ENCODE measurements around the gene CAPZA3.

DNA sequence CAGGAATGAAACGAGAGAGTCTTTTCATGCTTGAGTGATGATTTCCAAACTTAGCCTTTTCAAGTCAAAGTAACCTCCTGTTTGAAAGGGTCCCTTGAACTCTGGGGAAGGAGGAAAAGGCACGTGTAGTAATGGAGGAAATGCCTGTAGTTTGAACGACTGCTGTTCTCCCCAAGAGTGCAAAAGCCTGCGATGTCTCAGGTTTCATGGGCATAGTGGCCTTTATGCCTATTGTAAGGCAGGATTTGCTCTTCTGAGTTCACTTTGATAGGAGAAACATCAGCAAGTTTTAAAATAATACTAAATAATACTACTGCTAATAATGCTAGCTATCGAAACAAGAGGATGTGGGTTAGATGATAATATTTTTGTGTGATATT lies 469 bp downstream of the MGST1 start:
- PRO-cap = no peak
- RAMPAGE, long total RNA = no peak

DNA sequence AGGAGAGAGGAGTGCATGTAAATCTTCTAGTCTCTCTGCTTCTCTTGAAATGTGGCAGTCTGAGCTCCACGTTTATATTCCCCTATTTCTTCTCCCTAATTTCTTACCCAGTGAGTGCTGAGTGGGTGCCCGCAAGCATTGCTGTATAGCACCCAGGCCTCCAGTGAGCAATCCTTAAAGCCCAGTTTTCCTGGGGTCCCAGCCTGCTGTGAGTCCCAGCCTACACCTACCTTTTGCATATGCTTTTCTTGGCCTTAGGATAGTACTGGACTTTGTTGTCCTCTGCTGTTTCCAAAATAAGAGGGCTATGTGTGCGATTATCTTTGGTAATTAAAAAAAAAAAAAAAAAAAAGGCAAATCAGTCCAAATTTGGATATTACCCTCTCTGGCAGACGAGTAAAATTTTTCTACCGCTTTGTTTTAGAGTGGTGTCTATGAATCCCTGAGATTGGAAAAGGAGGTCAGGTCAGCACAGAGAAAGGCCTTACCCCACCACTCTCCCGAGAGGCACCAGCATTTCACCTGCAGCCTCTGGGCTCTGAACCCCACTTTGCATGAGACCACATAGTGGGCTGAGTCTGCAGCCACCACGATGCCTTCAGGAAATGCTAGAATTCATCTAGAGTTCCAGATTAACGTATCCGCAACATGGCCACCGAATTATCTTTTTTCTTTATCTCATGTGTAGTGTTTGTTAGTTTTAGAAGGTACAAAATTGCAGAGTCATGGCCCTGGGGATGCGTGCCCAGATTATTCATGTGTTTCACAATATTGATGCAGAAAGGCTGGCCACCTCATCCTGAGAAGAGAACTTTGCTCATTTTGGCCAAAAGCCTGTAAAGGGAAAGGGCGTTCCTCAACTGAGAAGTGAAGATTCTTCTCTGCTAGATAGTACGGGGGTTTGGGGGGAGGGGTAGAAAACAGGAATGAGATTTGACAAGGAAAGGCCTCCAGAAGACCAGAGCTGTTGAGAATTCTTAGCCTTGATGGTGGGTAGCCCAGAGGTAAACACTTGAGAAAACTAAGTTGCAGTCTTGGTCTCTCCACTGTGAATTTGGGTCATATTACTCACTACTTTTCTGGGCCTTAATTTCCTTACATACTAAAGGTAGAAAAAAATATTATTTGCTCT lies 1.4 kb downstream of the MGST1 start:
- PRO-cap = no peak
- RAMPAGE, long total RNA = no peak

GRCh38 chr12:16350024-16350335 lies 2.5 kb downstream of the MGST1 start:
- PRO-cap = no peak
- RAMPAGE, long total RNA = no peak

DNA sequence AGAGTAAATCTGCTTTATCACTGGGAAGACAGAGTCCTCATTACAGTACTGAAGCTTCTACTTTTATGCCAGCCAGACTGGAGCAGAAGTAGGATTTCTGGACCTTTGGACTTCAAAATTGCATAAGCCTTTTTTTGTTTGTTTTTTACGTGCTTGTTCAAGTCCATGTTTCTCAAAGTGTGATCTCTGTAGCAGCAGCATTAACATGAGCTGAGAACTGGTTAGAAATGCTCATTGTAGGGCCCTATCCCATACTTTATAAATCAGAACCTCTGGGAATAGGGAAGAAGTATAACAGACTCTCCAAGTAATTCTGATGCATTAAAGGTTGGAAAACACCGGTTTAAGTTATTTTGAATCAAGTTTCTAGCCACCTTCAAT lies 112.8 kb downstream of the LMO3 start:
- PRO-cap = no peak
- RAMPAGE, long total RNA = no peak

DNA sequence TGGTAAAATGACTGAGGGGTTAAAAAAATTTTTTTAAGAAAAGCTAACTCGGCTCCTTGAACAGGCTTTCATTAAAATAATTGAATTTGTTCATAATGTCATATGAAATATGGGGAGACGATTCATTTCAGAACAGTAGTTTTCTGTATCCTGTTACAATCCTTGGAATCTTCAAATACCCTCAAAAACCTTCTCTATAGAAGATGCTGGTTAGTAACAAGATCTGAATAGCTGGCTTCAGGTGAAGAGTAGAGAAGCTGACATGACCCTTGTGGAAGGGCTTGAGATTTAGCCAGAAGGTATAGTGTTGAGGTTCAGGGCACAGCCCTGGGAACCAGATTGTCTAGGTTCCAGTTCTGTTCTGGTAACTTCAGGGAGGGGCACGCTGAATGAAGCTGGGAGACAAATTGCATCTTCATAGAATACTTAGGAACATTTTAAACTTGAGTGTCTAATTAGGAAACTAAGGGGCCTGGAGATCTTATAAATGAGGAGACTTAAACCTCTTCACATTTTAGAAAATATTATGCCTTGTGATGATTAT lies 451.2 kb upstream of the LMO3 start:
- PRO-cap = no peak
- RAMPAGE, long total RNA = no peak

DNA sequence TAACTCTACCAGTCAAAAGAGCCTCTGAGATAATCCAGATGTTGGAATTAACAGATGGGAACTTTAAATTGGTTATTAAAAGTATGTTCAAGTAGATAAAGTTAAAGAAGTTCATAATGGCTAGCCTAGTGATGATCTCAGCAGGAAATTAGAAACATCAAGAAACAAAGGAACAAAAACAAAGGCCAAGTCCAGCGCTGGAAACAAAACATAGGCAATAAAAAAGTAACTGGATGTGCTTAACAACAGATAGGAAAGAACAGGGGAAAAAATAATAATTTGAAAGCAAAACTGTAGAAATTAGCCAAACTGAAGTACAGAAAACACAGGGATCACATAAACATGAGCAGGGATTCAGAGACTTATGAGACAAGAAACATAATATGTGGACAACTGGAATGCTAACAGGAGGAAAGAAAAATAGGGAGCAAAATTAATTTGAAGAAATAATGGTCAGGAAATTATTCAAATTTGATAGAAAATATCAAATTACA lies 23.2 kb downstream of the PIK3C2G start:
- PRO-cap = no peak
- RAMPAGE, long total RNA = no peak

- PRO-cap = no peak
- RAMPAGE, long total RNA = no peak
These were observed 35.6 kb downstream of the PIK3C2G start for GRCh38 chr12:18296903-18297320.

DNA sequence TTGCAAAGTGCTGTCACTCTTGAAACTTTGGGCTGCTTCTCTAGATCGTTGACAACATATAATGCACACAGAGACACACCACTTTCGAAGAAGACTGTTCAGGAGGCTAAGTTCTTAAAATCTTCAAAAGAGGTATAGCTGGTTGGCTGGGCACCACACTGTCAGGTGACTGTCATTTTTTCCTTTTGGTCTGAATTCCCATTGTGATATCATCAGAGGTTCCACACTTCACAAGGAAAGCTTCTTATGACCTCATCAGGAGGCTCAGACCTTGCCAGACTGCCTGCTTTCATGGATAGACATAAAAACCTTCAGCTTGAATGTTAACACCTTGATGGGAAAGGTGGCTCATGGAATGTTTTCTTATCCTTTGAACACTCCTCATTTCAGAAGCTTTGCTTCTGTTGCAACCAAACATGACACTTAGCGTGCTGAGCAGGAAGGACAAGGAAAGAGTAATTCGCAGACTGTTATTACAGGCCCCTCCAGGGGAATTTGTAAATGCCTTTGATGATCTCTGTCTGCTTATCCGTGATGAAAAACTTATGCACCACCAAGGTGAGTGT lies at the start of gene CAPZA3:
Gene CAPZA3 (plus strand): TSS at position 267 of the 566 bp plus-strand sequence.
- PRO-cap = no peak
- RAMPAGE, long total RNA = no peak

- PRO-cap = no peak
- RAMPAGE, long total RNA = no peak
These were observed 158.1 kb downstream of the CAPZA3 start for GRCh38 chr12:18895851-18896539.

DNA sequence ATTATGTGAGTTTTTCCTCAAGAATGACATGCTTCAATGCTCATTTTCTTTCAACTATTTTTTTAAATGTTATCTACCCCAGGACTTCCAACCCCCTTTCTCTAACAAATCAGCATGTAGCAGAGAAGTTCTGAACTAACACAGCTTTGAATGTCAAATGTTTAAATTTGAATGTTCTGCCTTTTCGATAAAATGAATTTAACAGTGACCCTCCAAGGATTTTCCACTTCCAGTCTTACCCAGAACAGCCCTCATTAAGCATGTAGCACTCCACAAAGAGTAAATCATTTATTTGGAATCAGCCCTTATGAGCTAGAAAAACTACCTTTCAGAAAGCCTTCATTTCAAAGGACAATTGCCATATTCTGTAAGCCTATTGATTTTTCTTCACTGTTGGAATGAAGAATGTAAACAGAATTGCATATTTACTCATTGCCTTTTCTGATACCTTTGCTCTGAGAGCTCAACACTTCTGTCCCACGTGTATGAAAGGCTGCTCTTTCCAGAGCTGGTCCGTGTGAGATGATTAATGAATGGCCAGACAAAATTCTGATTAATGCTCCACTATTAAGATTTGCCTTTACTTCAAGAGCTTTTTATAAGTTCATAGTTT lies 63.2 kb upstream of the PLEKHA5 start:
- PRO-cap = no peak
- RAMPAGE, long total RNA = no peak

DNA sequence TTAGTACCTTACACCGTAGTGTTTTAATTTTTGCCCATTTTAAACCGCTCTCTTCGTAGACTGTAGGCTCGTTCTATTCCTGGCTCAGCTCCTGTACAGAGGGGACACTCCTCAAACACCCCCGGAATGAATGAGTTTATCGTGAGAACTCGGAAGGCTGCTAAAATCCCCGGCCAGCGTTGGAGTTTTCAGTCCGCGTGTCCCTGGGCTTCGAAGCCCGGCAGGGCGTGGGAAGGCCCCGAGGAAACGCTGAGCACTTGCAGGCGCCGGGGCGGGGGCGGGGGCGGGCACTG lies 236 bp upstream of the AEBP2 start:
- PRO-cap = no peak
- RAMPAGE, long total RNA = no peak

GRCh38 chr12:19440104-19441116 lies 1.1 kb downstream of the AEBP2 start:
- PRO-cap = bidirectional peak, plus-strand start at chr12:19440354, minus-strand start at chr12:19440257; bidirectional peak, plus-strand start at chr12:19440488, minus-strand start at chr12:19440476; unidirectional peak, minus-strand start at chr12:19440585
- RAMPAGE, long total RNA = no peak

- PRO-cap = no peak
- RAMPAGE, long total RNA = no peak
These were observed 143.0 kb downstream of the AEBP2 start for GRCh38 chr12:19581992-19583004.

DNA sequence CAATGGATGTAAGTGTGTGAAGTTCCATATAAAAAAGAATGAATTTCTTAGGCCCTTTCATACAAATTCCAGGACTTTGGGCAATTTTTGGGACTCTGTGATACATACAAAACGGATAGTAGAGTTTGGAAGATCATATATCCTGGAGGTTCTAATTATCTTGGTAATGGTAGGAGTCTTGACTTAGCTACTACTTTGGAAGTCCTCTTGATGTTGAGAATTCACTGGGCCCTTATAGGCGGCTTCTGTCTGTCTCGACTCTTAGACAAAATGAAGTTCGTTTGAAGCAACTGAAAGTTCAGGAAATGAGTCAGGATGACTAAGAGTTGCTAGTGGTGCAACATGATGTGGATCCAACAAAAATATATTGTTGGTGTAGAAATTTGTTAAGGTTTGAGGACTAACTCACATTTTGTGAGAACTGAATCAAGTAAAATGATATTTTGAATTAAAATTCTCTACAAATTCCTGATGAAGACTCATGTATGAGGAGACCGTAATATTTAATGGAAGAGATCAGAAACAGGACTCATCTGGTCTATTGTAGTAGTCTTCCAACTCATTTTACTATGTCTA lies 272.7 kb downstream of the AEBP2 start:
- PRO-cap = no peak
- RAMPAGE, long total RNA = no peak

DNA sequence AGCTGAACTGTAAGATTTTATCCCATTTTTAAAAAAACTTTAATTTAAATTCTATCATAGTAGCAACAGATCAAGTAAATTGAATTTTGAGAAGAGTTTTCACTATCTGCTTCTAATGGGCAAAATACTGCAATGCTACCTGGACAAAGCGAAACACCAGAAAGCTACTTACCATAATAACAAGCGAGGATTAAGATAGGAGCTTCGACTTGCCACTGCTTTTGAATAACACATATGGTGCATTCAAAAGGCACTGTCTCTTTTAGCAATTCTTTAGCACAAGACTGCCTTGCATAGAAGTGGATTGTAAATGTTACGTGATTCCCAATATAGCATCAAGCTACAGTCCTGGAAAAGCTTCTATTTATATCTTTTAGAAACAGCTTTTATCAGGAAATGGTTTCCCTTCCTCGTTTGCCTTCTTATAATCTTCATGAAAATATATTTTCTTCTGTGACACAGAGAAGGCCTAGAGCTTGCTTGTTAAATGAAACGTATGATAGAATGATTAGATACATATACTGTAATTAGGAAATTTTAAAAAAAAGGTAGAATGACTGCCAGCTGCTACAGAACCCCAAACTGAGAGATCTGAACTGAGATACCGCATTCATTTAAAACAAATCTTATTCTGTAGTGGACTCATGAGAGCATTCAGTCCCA lies 258.6 kb upstream of the PDE3A start:
- PRO-cap = no peak
- RAMPAGE, long total RNA = no peak

- PRO-cap = no peak
- RAMPAGE, long total RNA = no peak
These were observed 47.7 kb upstream of the PDE3A start for GRCh38 chr12:20320607-20320975.

GRCh38 chr12:20389796-20390600 lies 21.7 kb downstream of the PDE3A start:
- PRO-cap = no peak
- RAMPAGE, long total RNA = no peak

GRCh38 chr12:21644724-21645463 lies 12.7 kb downstream of the LDHB start:
- PRO-cap = no peak
- RAMPAGE, long total RNA = no peak

DNA sequence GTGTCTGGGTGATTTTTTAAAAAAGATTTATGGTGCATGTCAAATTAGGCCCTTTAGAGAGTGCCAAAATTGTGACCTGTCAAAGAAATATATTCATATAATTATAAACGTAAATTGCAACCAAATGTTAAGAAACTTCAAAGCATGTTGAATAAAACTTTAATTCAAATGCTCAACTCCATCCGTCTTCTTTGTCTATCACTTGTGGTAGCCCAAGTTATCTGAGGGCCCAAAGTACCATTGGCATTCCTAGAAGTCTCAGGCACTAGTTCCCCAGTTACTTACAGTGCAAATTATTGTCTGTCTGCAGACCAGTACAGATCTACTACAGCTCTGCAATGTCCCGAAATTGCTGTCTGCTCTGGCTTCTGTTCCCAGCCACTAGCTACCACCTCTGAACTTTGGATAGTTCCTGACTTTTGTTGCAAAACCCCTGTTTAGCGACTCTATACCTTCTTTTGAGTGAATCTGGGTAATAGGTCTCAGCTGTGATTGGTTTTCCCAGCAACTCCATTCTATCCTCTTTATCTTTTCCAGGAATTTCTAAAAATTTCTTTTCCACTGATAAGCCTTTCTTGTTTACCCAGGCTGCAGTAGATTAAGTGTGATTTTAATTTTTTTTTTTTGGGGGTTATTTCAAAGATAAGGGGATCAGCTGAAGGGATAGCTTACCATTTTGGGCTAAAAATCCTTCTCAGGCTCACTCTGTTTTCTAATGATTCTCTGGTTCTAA lies 16.9 kb downstream of the KCNJ8 start:
- PRO-cap = no peak
- RAMPAGE, long total RNA = no peak

GRCh38 chr12:21894413-21895541 lies 46.4 kb downstream of the ABCC9 start:
- PRO-cap = no peak
- RAMPAGE, long total RNA = no peak